Stomach (tissue), 7 donors: ENCODE data around the genes CDC37L1 and PLGRKT.

DNA sequence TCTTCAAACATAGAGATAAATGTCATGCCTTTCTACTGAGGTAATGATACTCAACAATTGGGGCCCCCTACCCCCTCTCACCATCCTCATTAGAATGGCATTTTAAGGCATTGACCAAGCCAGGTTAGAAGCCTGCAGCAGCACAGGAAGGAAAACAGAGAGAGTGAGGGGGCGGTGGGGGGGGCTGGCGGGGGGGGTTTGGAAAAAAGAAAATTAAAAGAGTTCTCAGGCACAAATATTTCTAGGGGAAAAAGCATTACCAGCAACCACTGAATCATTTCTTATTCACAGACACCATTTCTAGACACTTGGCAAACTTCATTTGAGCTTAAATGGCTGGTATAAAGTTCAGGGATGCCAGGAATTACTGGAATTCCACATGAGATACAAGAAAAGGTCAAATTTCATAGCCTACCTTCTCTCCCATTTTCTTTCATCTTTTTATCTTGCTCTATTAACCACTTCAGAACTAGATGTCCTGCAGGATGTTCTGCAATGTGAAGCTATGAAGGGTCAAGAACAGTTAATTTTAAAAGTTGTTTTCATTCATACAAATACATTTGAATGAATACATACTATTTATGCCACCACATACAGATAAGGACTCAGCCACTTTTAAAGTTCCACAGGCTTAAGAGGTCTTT is 33.8 kb downstream of the PUM3 start:
- PRO-cap, result no peak
- RAMPAGE, long total RNA, 5 experiments, result no peak in any of the 5 experiments
- RRBS, result no CpG with 5 or more reads among the region's 2 CpGs

- PRO-cap, result no peak
- RAMPAGE, long total RNA, 5 experiments, result no peak in any of the 5 experiments
- RRBS, result 42% methylated on average over 27 of the region's 88 CpGs
Measured at GRCh38 chr9:3180870-3181915, 337.3 kb upstream of the PUM3 start.

- PRO-cap, result no peak
- RAMPAGE, long total RNA, 5 experiments, result start-site peak on the minus strand in 1 of 5 experiments, at chr9:3517638-3517874 at its widest, 5 reads per replicate
- RRBS, result no CpG with 5 or more reads among the region's 4 CpGs
Measured at GRCh38 chr9:3517320-3518024, 8.3 kb downstream of the RFX3 start.

- PRO-cap, result no peak
- RAMPAGE, long total RNA, 5 experiments, result no peak in any of the 5 experiments
- RRBS, result no CpG with 5 or more reads among the region's 4 CpGs
Measured at GRCh38 chr9:3827019-3827535, 301.3 kb upstream of the RFX3 start.

DNA sequence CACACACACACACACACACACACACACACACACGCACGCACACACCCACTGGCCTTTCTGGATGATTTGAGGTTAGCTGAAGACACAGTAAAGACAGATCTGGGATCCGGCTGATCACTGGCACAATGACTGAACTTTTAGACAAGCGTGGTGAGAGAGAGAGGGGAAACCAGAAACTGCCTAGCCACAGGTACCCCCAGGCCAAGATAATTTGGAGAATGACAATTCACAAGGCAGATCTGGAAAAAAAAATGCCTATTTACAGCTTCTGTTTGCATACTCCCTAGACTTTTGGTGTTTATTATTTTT is 348.1 kb downstream of the GLIS3 start:
- PRO-cap, result no peak
- RAMPAGE, long total RNA, 5 experiments, result no peak in any of the 5 experiments
- RRBS, result no CpG with 5 or more reads among the region's 4 CpGs

DNA sequence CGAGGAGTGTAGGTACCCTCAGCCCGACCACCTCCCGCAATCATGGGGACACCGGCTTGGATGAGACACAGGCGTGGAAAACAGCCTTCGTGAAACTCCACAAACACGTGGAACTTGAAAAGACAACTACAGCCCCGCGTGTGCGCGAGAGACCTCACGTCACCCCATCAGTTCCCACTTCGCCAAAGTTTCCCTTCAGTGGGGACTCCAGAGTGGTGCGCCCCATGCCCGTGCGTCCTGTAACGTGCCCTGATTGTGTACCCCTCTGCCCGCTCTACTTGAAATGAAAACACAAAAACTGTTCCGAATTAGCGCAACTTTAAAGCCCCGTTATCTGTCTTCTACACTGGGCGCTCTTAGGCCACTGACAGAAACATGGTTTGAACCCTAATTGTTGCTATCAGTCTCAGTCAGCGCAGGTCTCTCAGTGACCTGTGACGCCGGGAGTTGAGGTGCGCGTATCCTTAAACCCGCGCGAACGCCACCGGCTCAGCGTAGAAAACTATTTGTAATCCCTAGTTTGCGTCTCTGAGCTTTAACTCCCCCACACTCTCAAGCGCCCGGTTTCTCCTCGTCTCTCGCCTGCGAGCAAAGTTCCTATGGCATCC is 957 bp downstream of the GLIS3 start:
- PRO-cap, result no peak
- RAMPAGE, long total RNA, 5 experiments, result no peak in any of the 5 experiments
- RRBS, result 2% methylated on average over 11 of the region's 39 CpGs

DNA sequence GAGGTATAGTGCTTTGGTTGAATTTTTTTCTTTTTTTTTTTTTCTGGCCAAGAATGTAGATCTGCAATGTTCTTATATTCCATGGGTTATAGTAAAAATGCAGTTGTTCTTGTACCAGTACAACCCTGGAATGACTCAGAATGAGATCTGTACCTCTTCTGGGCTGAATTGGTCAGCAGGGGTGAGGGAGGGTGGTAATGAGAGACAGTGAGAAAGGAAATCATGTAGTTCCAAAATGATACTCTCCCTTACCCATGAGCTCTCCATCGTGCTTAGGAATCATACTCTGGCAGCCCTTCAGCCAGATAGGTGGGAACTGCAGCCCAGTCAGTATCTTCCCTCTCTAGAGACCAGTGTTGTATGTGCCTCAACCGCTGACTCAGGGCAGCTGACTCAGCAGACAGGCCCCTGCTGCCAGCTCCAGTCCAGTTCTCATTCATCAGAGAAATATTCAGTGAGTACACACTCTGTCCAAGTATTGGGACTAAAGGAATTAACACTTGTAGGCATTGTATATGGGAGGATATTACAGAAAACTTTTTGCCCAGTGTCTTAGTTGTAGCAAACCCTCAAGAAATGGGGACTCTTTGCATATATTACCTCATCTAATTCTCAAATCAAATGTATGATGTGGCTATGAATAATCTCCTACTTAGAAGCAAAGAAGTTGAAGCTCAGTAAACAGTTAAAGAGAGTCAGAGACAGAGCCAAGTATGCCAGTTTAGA is 2.3 kb upstream of the GLIS3 start:
- PRO-cap, result no peak
- RAMPAGE, long total RNA, 5 experiments, result no peak in any of the 5 experiments
- RRBS, result no CpG with 5 or more reads among the region's 2 CpGs

DNA sequence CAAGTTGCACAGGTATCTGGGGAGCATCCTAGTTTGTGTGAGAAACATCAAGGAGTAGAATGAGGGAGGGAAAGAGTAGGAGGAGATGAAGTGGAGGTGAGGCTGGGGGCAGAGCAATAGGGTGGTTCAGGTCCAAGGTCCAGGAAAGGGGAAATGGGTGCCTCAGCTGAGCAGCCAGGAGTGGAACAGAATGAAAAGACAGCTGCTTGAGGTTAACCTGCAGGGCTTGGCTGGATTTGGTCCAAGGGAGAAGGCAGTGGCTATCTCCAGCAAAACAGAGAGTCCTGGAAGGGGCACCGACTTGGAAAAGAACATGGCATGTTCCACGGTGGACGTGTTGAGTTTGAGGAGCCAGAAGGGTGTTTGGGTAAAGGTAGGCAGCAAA is 5.3 kb downstream of the SLC1A1 start:
- PRO-cap, result no peak
- RAMPAGE, long total RNA, 5 experiments, result no peak in any of the 5 experiments
- RRBS, result no CpG with 5 or more reads among the region's 3 CpGs

GRCh38 chr9:4679306-4680217 is at the start of gene CDC37L1:
CDC37L1 (plus strand) TSS chr9:4679569.
- PRO-cap, result bidirectional peak, plus-strand start at chr9:4679577, minus-strand start at chr9:4679457
- RAMPAGE, long total RNA, 5 experiments, result start-site peak on the plus strand in 5 of 5 experiments, at chr9:4679568-4679818 at its widest, 15 to 1,854 reads per replicate; start-site peak on the minus strand in 3 of 5 experiments, at chr9:4679439-4679604 at its widest, 21 to 58 reads per replicate
- RRBS, result 2% methylated on average over 21 of the region's 67 CpGs

GRCh38 chr9:4738953-4739557 is 1.9 kb downstream of the AK3 start:
- PRO-cap, result no peak
- RAMPAGE, long total RNA, 5 experiments, result start-site peak on the minus strand in 1 of 5 experiments, at chr9:4739149-4739412 at its widest, 9 reads per replicate
- RRBS, result no CpG with 5 or more reads among the region's 17 CpGs

DNA sequence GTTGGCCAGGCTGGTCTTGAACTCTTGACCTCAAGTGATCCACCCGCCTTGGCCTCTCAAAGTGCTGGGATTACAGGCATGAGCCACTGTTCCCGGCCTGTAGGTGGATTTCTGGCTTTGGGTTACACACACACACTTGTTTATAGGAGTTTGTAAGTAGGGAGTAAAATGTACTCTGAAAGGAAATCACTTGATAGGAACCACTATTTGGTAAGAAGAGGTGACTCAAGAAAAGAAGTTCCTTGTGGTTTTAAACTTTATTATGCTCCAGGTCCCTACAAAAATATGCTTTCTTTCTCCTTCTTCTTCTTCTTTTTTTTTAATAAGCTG is 42.8 kb upstream of the JAK2 start:
- PRO-cap, result no peak
- RAMPAGE, long total RNA, 5 experiments, result no peak in any of the 5 experiments
- RRBS, result no CpG with 5 or more reads among the region's 2 CpGs

GRCh38 chr9:5437080-5438289 is at the start of gene PLGRKT:
PLGRKT (minus strand) TSS chr9:5437925.
- PRO-cap, result bidirectional peak, plus-strand start at chr9:5438074, minus-strand start at chr9:5437858
- RAMPAGE, long total RNA, 5 experiments, result start-site peak on the minus strand in 5 of 5 experiments, at chr9:5437833-5437974 at its widest, 48 to 401 reads per replicate
- RRBS, result 1% methylated on average over 22 of the region's 60 CpGs

- PRO-cap, result no peak
- RAMPAGE, long total RNA, 5 experiments, result no peak in any of the 5 experiments
- RRBS, result no CpG with 5 or more reads among the region's 3 CpGs
Measured at GRCh38 chr9:5483552-5483893, 26.8 kb upstream of the PDCD1LG2 start.

- PRO-cap, result no peak
- RAMPAGE, long total RNA, 5 experiments, result start-site peak on the plus strand in 2 of 5 experiments, at chr9:5757249-5758011 at its widest, 5 to 11 reads per replicate
- RRBS, result no CpG with 5 or more reads among the region's 2 CpGs
Measured at GRCh38 chr9:5757345-5758092, 75.4 kb downstream of the ERMP1 start.

- PRO-cap, result no peak
- RAMPAGE, long total RNA, 5 experiments, result no peak in any of the 5 experiments
- RRBS, result no CpG with 5 or more reads among the region's 8 CpGs
Measured at GRCh38 chr9:5779802-5780580, 52.9 kb downstream of the ERMP1 start.

GRCh38 chr9:5780609-5781346 is 52.1 kb downstream of the ERMP1 start:
- PRO-cap, result no peak
- RAMPAGE, long total RNA, 5 experiments, result start-site peak on the plus strand in 2 of 5 experiments, at chr9:5780820-5781203 at its widest, 5 to 13 reads per replicate
- RRBS, result no CpG with 5 or more reads among the region's 7 CpGs

DNA sequence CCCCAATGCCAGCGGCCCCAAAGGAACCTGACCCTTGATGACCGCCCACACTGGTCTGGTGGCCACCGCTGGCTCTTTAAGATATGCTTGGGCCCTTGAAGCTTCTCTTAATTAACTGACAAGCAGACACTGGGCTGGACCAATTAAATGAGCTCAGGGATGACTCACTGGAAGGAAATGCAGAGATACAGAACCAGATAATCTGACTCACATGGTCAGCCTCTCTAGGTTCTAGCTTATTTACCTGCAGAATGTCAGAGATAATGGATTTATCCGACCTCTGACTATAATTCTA is 11.2 kb upstream of the MLANA start:
- PRO-cap, result no peak
- RAMPAGE, long total RNA, 5 experiments, result no peak in any of the 5 experiments
- RRBS, result no CpG with 5 or more reads among the region's 4 CpGs

- PRO-cap, result no peak
- RAMPAGE, long total RNA, 5 experiments, result no peak in any of the 5 experiments
- RRBS, result no CpG with 5 or more reads among the region's 4 CpGs
Measured at GRCh38 chr9:6008842-6009077, 478 bp upstream of the KIAA2026 start.

DNA sequence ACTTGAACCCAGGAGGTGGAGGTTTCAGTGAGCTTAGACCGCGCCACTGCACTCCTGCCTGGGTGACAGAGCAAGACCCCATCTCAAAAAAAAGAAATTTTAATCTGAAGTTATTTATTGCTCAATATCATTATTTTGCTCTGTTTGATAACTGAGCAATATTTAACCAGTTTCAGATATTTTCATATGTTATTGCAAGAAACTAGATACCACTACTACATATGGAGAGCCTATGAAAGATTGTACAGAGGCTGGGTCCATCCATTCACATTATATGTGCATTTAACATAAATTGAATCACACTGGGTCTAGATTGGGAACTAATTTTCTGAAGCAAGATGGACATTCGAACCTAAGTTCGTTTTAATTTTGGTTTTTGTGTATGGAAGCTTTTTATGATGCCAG is 14.6 kb downstream of the UHRF2 start:
- PRO-cap, result no peak
- RAMPAGE, long total RNA, 5 experiments, result no peak in any of the 5 experiments
- RRBS, result no CpG with 5 or more reads among the region's 4 CpGs

DNA sequence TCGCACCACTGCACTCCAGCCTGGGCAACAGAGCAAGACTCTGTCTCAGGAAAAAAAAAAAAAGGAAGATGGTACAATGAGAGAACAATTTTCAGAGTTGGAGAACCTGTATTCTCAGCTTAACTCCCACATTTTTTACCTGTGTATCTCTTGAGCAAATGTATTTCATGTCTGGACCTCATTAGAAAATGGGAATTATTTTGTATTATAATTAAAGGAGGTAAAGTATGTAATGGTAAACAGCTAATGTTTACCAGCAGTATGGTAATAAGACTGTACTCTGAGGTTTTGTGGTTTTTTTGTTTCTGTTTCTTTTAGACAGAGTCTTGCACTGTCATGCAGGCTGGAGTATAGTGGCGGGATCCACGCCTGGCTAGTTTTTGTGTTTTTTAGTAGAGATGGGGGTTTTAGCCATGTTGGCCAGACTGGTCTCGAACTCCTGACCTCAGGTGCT is 16.1 kb downstream of the UHRF2 start:
- PRO-cap, result no peak
- RAMPAGE, long total RNA, 5 experiments, result no peak in any of the 5 experiments
- RRBS, result no CpG with 5 or more reads among the region's 4 CpGs